Mesenchymal stem cell of Wharton's jelly (primary cell): ENCODE measurements around a stretch of chr11.

GRCh38 chr11:130368990-130369625 lies 54.4 kb upstream of the ZBTB44 start:
- CAGE, long polyA plus RNA = no peak

DNA sequence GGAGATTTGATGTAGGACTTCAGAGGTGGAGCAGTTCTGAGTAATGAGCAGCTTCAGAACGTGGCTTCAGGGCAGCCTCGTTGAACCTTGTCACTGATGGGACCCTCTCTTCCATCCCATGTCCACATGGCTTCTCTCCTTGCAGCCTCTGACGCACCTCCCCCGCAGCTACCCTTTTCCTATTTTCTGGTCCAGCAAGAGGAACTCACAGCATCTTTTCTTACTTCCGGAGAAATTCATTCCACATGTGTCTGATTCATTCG lies 27.8 kb downstream of the ADAMTS8 start:
- CAGE, long polyA plus RNA = no peak

- CAGE, long polyA plus RNA = no peak
These were observed 7.0 kb downstream of the ADAMTS8 start for GRCh38 chr11:130421393-130421823.

DNA sequence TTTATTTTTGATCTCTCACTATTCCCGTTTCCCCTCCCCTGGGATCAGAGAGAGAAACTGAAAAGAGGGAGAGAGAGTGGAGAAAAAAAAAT lies 103 bp upstream of the ADAMTS8 start:
- CAGE, long polyA plus RNA = no peak

GRCh38 chr11:130434387-130434781 lies 6.0 kb upstream of the ADAMTS8 start:
- CAGE, long polyA plus RNA = no peak

DNA sequence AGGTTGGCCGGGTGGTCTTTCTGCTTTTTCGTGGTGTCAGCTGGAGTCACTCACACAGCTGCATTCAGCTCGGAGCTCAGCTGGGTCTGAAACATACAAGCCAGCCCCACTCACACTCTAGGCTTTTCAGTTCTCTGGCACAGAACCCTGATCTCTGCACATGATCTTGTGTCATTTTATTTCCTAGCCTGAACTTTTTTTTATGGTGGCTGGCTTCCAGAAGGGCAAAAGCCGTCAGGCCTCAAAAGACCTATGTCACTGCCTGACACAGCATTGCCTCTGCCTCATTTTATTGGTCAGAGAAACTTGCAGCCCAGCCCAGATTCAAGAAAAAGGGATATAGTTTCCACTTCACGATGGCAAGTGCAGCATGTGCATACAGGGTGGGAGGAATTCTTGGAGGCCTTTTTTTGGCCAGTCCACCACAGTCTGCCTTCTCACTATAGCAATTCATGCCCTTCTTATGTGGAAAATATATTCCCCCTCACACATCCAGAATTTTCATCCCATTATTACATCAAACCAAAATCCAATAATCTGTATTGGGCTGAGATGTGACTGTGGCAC lies 117.9 kb downstream of the NTM start:
- CAGE, long polyA plus RNA = no peak

GRCh38 chr11:131981180-131981762 lies 610.9 kb downstream of the NTM start:
- CAGE, long polyA plus RNA = no peak

DNA sequence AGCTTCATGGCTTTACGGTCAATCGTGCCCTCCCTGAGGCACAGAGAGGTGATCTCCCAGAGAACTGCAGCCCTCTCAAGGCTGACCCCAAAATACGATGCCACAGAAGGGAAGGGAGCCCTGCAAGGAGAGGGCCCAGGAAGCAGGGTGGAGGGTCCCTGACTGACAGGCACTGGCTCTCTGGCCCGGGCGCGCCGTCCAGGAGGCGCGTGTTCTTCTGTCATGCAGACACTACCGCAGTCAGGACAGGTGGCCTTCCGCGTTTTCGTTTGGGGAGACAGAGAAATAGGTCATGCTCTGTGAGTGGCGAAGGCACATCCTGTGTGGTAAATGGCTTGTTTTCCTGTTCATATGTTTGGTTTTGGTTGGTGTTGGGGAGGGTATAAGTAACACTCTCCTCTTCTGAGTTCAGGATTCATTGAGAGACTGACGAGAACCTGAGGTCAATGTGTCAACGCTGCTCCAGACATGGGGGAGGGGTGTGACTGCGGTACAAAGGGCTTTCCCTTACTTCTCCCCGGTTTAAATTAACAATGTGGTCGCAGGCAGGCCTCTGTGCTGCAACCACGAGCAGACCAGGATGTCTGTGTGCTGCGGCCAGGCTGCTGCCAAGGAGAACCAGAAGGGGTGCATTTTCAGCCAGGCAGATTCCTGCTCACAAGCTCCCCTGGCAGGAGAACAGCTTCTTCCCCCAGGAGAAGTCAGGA lies 813.2 kb downstream of the OPCML start:
- CAGE, long polyA plus RNA = no peak

DNA sequence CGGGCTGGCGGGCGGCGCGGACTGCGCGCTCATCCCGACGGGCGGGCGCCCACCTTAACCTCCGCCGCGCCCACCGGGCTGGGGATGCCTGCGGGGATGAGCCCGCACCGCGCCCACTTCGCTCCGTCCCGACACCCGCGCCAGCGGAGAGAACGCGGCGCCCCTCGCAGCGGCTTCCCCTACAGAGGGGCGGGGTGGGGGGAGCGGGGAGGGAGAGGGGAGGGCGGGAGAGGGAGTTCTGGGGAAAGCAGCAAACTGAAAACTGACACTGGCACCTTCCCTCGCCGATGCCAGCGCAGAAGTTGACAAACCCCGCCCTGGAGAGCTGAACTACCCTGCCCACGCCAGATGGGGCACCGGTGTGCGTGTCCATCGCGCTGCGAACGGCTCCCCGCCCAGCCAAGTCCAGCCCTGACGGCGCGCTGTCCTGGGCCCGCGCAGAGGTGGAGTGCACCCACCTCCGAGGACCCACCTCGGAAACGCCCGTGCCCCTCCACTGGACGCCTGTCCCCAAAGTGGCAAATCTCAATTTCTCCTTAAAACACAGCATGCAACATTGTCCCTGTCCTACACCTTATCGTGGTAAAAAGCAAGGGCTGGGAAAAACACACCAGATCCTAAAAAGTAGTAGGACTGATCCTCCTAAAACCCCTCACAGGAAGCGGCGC lies 588.2 kb downstream of the OPCML start:
- CAGE, long polyA plus RNA = no peak

DNA sequence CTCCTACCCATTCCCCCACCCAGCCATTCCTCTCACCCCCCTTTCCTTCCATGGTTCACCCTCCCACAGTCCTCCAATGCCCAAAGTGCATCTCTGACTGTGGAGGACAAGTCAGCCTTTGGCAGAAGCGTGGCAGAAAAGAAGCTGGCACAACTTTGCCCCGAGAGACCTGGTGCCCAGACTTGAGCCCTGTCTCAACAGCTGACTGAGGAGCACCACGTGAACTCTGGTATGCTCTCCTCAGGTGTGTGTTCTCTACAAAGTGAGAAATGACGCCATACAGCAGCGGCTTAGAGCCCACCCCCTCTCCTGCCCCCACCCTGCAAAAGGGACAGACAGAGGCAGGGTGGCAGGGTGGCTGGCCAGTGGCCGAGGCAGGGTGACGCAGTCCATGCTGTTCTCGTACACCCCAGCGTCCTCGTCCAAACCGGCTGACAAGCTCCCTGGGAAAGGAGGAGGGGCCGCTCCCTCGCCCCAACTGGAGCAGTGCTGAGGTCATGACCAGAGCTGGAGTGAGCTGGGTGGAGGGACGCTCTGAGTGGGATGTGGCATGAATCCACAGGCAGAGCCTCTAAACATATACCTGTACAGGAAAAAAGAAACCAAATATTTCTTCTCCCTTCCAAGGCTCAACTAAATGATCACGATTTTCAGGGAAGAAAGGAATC lies 30.2 kb downstream of the OPCML start:
- CAGE, long polyA plus RNA = no peak

- CAGE, long polyA plus RNA = no peak
These were observed 5.0 kb downstream of the IGSF9B start for GRCh38 chr11:133951330-133952517.

- CAGE, long polyA plus RNA = no peak
These were observed 13.9 kb upstream of the IGSF9B start for GRCh38 chr11:133970732-133971017.

- CAGE, long polyA plus RNA = no peak
These were observed 912 bp downstream of the JAM3 start for GRCh38 chr11:134069862-134070106.

DNA sequence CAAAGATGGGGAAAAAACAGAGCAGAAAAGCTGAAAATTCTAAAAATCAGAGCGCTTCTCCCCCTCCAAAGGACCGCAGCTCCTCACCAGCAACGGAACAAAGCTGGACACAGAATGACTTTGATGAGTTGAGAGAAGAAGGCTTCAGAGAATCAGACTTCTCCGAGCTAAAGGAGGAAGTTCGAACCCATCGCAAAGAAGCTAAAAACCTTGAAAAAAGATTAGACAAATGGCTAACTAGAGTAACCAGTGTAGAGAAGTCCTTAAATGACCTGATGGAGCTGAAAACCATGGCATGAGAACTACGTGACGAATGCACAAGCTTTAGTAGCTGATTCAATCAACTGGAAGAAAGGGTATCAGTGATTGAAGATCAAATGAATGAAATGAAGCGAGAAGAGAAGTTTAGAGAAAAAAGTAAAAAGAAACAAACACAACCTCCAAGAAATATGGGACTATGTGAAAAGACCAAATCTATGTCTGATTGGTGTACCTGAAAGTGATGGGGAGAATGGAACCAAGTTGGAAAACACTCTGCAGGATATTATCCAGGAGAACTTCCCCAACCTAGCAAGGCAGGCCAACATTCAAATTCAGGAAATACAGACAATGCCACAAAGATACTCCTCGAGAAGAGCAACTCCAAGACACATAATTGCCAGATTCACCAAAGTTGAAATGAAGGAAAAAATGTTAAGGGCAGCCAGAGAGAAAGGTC lies 33.7 kb downstream of the JAM3 start:
- CAGE, long polyA plus RNA = no peak

DNA sequence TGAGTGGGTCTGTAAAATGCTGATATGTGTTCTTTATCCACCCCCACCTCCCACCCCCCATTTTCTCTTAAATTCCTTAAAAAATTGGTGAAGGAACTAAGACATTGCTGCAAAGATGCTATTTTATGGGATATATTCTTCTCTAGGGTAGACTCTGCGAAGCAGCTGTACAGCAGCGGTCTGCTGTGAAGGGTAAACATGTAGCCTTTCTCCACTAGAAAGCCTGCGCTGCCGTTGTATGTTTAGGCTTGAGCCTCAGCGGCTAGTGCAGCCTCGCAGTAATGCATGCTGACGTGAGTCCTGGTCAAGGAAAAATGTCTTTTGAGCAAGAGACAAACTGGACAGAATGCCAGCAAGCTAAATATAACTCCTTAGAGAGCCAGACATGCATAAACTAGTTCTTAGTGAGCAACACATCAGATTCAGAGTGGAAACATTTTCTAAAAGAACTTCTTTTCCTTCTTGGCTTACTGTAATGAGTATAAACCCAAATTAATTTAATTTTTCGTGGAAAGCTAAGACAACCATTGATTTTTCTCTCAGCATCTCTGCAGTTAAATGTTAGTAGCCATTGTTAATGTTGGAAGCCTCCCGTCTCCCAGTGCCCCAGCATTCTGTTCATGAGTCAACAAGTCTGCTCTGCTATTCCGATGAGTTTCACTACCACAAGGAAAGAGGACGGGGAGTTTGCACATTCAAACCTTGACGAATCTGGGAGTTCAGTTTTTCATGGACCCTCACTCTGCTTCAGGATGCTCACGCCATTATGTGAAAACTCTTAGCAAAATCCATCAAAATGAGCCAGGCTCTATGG lies 51.3 kb downstream of the JAM3 start:
- CAGE, long polyA plus RNA = no peak

GRCh38 chr11:134236450-134237593 lies 12.4 kb downstream of the VPS26B start:
- CAGE, long polyA plus RNA = no peak

- CAGE, long polyA plus RNA = no peak
These were observed 4.6 kb downstream of the B3GAT1 start for GRCh38 chr11:134407259-134408022.

DNA sequence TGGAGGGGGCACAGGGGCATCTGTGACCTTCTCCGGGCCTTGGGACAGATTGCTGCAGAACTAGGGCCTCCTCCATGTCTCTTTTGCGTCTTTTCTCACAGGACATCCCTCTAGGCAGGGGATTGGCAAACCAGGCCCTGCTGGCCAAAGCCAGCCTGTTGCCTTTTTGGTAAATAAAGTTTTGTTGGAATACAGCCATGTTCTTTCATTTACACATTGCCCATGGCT lies 56.6 kb upstream of the B3GAT1 start:
- CAGE, long polyA plus RNA = no peak

DNA sequence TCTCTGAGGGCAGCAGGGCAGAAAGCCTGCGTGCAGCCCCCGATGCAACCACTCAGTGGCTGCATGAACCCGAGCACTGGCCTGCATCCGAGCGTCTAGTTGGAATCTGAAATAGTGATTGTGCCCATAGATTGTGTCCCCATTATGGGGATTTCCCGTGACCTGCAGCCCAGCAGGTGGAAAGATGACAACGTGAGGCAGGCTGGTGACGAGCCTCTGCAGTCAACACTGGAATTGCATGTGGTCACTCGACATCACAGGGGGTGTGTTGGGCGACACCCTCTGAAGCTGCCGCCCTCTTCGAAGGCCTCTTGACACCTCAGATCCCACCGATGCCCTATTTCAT lies 171.9 kb upstream of the B3GAT1 start:
- CAGE, long polyA plus RNA = no peak